Kidney (tissue), 2 donors: ENCODE data around the gene ERCC5.

DNA sequence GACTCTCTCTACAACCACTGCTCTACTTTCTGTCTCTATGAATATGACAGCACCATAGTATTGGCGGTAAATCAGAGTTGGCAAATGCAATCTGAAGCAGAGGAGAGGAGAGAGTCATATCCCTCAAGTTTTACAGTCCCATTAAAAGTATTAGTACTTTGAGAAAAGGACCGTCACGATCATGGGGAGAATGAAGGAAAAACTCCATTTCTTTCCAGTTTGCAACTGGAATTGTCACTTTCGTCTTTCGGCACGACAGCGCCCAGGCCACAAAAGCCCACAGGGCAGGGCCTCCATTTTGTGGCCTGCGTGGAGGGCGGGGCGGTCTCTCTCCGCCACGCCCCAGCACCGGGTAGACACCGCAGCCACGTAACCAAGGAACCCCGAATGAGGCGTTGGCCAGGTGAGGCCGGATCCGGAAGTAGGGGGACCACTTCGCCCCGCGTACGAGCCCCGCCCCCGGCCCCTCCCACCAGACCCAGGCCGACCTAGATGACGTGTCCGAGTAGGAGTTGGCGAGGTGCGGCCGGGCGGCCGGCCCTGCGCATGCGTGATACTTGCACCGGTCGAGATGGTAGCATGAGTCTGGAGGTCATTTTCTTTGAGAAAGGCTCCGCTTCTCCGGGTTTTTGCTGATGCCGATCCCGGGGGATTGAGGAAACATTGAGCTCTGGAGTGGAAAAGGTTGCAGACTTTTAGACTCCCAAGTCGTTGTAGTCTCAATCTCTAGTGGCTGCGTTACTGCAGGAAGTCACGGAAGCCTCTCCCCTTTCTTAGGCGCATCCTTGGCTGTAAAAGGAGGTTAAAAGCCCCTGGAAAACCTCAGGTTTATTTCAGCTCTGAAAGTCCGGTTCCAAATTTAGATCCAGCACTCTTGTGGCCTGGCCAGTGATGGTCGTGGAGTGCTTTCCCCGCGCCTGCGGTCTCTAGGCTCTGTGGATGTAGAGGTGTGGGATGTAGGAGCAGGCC lies 2.8 kb upstream of the TM9SF2 start:
- PRO-cap, result bidirectional peak, plus-strand start at position 518 of the sequence, minus-strand start at position 423 of the sequence; unidirectional peak, plus-strand start at position 888 of the sequence
- RRBS, result 1% methylated on average over 19 of the region's 50 CpGs

DNA sequence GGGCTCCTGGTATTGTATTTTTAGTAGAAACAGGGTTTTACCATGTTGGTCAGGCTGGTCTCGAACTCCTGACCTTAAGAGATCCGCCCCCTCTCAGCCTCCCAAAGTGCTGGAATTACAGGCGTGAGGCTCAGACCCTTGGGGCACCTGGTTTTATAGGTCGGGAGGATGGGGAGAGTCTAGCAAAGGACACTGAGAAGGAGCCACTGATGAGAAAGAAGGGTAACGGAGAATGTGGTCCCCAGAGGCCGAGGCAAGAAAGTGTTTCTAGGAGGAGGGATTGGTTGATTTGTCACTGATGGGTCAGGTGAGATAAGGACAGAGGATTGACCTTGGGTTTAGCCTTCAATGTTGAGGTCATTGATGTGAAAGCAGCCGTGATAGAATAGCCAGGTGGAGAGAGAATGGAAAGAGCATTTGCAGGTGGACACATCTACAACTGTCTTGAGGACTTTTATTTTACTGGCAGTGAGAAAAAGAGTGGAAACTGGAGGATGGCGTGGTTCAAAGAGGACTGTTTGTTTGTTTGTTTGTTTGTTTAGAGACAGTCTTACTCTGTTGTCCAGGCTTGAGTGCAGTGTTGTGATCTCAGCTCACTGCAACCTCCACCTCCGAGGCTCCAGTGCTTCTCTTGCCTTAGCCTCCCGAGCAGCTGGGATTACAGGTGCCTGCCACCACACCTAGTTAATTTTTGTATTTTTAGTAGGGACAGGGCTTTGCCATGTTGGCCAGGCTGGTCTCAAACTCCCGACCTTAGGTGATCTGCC lies 23.6 kb downstream of the TM9SF2 start:
- PRO-cap, result no peak
- RRBS, result no CpG with 5 or more reads among the region's 11 CpGs

DNA sequence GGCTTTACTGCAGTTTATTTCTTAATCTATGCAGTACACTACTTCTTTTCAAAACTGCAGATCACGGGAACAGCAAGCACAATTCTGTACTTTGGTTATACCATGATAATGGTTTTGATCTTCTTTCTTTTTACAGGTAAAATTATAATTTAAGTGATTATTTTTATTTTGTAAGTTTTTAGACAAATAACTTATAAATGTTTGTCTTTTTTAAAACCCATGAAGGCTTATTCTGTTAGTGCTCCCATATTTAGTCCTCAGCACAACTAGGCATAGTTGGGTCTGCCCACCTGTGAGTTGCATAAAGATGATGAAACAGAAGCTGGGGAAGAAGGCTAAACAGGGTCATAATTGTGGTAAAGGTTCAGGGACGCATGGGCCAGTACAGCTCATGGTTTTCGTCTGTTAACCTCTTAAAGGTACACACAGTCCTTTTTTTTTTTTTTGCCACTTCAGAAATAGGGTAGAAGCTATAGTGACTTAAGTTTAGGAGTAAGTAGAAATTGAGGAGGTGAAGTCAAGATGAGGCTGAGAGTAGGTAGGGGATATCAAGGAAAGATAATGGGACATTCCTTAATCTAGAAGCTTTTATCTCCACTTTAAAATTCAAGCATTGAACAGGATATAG lies 47.0 kb upstream of the CLYBL start:
- PRO-cap, result no peak
- RRBS, result no CpG with 5 or more reads among the region's 3 CpGs

DNA sequence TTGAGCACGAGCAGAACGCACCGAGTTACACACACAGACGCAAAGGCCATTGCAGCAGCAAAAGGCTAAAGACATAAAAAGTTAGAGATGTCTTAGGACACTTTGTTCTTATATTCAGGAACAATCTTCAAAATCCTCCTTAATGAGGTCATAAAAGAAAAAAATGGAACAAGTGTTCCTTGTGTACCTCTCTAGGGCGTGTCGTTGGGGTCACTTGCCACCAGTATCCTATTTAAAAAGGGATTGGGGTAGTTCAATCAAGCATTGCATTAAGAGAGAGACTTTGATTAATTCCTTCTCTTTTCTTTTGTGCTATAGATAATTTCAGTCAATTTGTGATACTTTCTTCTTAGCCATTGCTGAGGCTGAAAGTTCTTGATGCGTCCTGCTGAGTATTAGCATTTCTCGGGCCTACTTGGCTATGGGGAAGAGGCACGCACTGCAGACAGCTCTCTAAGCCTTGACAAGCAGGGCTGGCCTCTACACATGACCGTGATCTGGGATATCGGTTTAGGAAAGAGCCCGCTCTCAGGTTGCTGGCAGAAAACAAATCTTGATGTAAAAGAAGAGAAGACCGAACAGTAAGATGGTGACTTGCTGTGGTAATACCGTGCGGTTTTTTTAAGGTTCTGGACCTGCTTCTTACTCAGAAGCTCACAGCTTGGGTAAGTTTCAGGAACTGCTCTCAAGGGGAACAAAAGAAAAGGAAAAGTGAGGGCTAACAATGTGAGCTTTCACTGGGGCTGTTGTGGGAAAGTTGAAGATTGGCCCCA lies 118.4 kb downstream of the CLYBL start:
- PRO-cap, result no peak
- RRBS, result no CpG with 5 or more reads among the region's 15 CpGs

DNA sequence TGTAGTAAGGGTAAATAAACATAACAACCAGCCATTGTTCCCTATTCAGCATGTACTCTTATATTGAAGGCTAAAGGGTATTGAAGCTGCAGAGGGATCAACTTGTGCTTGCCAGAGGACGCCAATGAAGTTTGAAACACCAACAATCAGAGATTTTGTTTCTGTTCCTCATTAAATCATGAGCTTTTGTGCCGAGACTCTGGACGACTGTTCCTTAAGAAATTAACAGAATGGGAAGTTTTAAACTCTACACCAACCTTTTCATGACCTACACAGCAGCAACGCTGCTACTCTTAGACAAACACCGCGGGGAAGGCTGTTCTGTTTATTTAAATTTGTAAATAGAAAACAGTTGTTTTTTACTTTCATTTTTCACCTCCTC lies 79.2 kb downstream of the ZIC5 start:
- PRO-cap, result no peak
- RRBS, result no CpG with 5 or more reads among the region's 6 CpGs

DNA sequence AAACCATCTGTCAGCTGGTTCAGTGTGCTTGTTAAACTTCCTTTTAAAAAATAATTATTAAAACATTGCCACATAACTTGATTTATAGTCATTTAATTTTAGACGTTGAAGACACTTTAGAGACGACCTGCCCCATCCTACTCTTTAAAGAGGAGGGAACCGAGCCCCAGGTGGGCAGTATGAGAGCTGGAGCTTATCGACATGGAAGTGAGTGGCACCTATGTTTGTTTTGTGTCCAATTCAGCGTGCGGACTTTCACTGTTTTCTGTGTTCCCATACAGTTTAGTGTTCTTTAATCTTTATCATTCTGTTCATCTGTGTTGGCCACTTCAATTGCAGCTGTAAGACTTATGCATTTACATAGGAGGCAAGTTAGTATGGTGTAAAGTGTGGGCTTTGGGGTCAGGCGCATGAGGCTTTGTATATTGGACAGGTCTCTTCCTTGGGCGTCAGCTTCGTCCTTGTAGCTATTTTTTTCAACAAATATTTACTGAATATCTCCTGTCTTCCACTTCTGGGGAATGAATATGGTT lies 1.2 kb downstream of the PCCA start:
- PRO-cap, result no peak
- RRBS, result no CpG with 5 or more reads among the region's 9 CpGs

DNA sequence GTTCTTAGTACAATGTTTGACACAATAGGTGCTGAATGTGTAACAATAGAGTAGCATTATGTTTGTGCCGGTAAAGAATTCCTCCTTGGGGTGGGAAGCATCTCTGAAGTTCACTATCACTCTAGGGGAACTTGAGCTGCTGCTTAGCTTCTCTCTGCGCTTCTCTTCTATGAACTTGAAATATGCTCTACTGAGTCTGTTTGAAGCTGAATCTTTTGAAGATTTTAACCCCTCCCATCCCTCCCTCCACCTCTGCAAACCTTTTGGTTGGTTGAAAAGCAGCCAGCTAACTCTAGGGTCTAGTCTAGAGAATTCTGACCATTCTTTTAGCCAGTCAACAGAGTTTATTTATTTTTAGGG lies 2.5 kb downstream of the PCCA start:
- PRO-cap, result no peak
- RRBS, result no CpG with 5 or more reads among the region's 2 CpGs

DNA sequence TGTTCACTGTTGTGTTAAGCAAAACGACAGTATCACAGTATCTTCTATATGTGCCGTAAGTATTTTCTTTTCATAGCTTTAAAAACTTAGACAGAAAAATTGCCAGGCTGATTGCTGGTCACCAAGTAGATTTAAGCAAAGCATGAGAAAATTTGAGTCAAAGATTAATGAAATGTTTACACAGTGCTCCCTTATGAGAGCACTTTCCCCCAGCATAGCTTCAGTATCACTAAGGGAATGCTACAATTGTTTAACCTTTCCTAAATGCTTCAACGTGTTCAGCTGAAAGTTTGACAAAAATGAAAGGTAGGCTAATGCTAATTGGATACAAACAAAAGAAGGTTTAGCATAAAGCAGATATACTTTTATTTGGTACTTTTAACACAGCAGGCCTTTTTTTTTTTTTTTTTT lies 23.3 kb downstream of the PCCA start:
- PRO-cap, result no peak
- RRBS, result no CpG with 5 or more reads among the region's 3 CpGs

DNA sequence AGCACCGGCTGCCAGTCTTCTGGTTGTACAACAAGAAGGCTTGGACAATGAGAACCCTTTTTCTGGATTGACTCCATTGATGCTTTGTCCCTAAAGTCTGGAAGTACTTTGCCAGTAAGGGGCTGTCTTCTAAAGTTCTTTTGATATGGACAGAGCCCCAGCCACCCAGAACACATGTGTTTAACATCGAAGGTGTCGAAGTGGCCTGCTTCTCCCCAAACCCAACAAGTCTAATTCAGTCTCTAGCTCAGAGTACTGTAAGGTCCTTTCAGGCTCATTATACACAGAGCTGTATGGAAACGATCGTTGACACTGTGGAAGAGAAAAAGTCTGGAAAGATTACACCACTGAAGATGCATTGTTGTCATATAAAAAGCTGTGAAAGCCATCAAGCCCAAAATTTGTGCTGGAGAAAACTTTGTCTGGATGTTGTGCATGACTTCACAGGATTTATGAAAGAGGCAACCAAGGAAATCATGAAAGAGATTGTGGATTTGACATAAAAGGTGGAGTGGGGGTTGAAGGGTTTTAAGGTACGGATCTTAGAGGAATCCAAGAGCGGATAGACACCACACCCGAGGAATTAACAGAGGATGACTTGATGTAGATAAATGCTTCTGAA lies 236.9 kb downstream of the PCCA start:
- PRO-cap, result no peak
- RRBS, result no CpG with 5 or more reads among the region's 8 CpGs

GRCh38 chr13:100389565-100389979 lies 199.0 kb downstream of the GGACT start:
- PRO-cap, result no peak
- RRBS, result no CpG with 5 or more reads among the region's 3 CpGs

- PRO-cap, result no peak
- RRBS, result no CpG with 5 or more reads among the region's 5 CpGs
Observed at GRCh38 chr13:100481964-100482360, 106.6 kb downstream of the GGACT start.

DNA sequence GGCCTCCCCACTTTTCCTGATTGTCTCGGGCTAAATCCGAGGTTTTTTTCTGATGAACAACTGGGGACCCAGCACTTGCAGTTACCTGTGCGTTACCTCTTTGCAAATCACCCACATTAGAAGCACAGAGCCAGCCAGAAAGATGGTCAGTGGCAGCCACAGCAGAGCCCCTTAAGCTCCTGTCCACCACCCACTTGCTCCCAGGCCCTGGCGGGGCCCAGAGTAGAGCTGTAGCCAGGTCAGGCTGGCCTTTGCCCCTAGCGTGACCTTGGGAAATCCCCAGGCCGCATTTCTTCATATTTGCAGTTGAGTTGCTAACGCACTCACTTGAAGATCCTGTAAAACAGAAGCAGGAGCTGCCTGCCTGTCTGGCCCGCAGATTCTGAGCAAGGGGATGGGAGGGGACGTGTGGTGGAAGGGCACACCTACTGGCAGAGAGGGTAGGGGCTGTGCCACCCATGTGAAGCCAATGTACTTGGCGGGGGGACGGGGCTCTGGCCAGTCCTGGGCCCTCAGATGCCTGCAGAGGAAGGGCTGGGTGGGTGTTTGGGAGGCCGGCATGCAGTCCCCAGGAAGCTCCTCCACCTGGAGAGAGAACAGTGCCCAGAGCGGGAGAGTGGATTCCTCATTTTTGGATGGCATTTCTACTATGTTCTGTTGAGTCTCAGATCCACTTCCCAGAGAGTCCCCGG lies 63.2 kb downstream of the GGACT start:
- PRO-cap, result no peak
- RRBS, result 60% methylated on average over 1 of the region's 14 CpGs

GRCh38 chr13:101523192-101523657 lies 70.8 kb downstream of the ITGBL1 start:
- PRO-cap, result no peak
- RRBS, result no CpG with 5 or more reads among the region's 5 CpGs

- PRO-cap, result no peak
- RRBS, result no CpG with 5 or more reads among the region's 2 CpGs
Observed at GRCh38 chr13:101523658-101523933, 71.1 kb downstream of the ITGBL1 start.

- PRO-cap, result no peak
- RRBS, result no CpG with 5 or more reads among the region's 5 CpGs
Observed at GRCh38 chr13:101626780-101627675, 174.6 kb downstream of the ITGBL1 start.

DNA sequence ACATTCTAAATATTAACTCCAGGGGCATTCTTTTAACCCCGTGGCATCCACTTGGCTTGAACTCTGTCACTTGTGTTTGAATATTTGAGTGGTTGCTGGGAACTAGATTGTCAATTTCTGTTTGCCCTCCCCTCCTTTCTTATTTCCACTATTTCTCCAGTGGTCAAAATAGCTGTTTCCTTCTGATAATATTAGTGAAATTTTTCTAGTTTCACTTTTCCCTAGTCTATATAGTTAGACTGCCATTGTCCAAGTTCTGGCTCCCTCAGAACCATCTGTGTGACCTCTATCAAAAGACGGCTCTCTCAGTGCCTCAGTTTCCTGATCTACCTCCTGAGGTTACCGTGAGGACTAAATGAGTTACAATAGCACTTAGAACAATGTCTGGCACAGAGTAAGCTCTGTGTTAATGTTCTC lies 302.2 kb upstream of the TPP2 start:
- PRO-cap, result no peak
- RRBS, result no CpG with 5 or more reads among the region's 3 CpGs

DNA sequence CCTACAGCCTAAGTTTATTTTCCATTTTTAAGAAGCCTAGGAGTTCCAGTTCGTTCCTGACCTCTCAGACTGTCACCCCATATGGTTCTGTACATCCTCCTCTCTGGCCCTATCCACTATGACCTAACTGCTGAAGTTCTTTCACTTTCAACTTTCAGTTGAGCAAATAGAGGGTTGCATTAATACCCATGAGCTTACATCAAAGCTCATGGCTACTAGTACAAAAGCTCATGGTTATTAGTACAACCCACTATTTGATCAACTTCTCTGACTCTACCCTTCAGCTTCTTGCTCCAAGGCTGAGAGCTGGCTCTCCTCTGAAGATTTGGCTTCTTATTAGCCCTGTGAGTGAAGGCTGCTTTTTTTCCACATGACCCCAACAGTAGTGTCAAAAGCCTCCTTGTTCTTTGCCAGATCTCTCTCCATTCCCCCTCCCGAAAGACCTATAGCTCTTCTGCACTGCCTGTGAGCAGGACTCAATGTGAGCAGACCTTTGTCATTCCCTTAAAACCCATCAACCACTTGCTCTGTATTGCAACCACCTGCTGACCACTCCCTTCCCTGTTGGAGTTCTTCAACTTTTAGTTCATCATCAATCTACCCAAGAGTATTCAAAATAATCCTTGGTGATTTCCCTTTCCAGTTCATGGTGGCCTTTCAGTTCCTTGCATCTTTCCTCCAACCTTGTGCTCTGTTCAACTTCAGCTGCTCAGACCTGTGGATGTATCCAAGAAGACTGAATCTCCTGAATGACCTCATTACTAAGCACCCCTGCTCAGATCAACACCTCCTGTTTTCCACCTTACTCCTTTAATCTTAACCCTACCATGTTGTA lies 267.6 kb upstream of the TPP2 start:
- PRO-cap, result no peak
- RRBS, result no CpG with 5 or more reads among the region's 2 CpGs

- PRO-cap, result no peak
- RRBS, result 2% methylated on average over 15 of the region's 50 CpGs
Observed at GRCh38 chr13:102399620-102400515, 196.9 kb upstream of the TPP2 start.

- PRO-cap, result bidirectional peak, plus-strand start at chr13:102845848, minus-strand start at chr13:102845730; bidirectional peak, plus-strand start at chr13:102846794, minus-strand start at chr13:102846564
- RRBS, result under 1% methylated on average over 13 of the region's 74 CpGs
Observed at GRCh38 chr13:102845536-102846646, at the start of gene ERCC5. TSS of gene ERCC5 (plus strand) at chr13:102846032.

- PRO-cap, result unidirectional peak, plus-strand start at chr13:104392182
- RRBS, result no CpG with 5 or more reads among the region's 1 CpG
Observed at GRCh38 chr13:104391979-104392294, 1073.9 kb upstream of the DAOA start.